Cerebral cortex (tissue), 2 donors: ENCODE measurements around the genes SHISA8, WBP2NL and TCF20.

DNA sequence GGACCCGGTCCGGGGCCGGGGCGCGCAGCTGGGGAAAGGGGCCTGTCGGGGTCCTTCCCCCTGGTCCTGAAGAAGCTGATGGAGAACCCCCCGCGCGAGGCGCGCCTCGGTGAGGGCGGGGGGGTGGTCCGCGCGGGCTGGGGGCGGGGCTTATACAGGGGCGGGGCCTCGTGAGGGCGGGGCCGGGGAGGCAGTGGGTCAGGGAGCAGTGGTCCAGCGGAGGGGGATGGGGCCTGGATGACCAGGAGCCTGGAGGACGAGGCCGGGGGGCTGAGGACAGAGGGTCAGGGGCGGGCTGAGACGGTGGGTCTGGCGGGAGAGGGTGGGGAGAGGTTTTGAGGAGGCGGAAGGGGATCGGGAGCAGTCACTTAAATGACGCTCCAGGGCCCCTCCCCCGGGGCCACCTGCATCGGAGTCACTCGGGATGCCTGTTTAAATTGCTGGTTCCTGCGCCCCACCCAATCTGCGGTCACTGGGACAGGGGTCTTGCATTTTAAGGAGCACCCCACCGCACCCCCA, 410 bp downstream of the TEF start:
- PRO-cap, 2 experiments, result peak in 1 of 2 experiments; most common plus-strand start position 208 of the sequence (in 1); most common minus-strand start position 80 of the sequence (in 1)

GRCh38 chr22:41394279-41394843, 12.6 kb downstream of the TEF start:
- PRO-cap, 2 experiments, result peak in 1 of 2 experiments; most common plus-strand start chr22:41394667 (in 1); most common minus-strand start chr22:41394595 (in 1)

DNA sequence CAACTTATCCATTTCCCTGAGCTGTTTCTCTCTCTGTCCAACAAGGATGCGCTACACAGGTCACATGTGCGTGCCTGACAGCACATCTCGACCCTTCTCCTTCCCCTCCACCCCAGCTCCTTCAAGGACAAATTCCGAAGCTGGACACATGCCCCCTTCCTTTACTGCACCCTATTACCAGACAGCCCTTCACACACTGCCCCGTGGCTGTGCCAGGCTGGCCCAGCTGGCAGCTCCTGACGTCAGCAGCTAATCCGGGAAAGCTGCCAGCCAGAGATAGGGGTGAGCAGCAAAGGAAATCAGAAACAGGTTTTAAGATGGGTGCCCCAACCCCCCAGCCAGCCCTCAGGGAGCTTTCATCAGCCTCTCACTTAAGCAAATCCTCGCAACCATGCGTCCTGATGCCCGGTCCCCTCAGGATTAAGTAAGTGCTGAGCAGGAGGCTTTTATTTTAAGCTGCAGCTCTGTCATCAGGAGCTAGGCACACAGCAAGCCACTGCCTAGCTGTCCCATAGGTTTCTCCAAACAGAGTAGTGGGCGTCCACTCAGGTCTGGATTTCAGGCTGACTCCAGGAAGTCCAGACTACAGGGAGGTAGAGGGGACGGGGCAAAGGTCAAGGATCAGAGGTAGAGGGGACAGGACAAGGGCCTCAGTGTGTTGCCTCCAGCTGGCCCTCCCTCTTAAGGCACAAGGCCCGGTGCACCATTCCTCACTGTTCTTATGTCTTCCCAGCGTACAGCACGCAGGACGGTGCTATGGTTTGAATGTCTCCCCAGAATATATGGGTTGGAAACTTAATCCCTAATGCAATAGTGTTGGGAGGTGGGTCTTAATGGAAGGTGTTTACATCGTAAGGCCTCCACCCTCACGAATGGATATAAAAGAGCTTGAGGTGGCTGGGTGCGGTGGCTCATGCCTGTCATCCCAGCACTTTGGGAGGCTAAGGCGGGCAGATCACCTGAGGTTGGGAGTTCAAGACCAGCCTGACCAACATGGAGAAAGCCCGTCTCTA, 20.5 kb downstream of the TEF start:
- PRO-cap, 2 experiments, result peak in 1 of 2 experiments; most common plus-strand start position 268 of the sequence (in 1); most common minus-strand start position 193 of the sequence (in 1)

GRCh38 chr22:41431336-41431911, 15.2 kb downstream of the TOB2 start:
- PRO-cap, 2 experiments, result no peak in any of the 2 experiments

DNA sequence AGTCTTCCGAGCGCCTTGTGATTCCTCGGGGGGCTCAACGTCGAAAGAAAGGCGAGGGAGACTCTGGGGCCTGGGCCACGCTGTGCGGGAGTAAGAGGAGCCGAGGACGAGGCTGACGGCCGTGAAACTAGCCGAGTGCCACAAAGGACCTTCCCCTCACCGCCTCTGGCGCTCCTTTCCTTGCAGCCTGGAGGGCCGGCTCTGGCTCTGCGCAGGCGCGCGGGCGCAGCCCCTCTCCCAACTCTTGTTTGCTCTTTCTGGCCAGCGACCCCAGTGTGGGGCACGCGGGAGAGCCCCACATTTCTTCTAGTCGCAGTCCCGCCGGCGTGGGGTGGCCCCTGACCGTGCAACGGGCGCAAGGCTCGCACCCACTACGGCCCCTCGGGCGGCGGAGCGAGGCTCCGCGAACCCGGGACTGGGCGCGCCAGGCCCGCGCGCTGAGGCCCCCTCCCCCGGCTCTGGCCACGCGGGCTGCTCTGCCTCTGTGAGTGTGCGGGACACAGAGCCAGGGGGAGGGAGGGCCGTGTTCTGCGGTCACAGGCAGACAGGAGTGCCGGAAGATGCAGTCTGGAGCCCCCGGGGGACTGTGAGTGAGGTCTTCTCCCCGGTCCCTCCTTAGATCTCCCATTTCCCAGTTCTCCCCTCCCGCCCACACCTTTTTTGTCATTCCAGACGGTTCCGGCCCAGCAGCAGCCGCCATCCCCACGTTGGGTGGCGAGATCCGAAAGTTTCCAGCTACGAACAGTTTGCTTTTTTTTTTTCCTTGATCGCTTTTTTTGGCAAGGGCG, 1.0 kb upstream of the TOB2 start:
- PRO-cap, 2 experiments, result peak in 1 of 2 experiments; most common plus-strand start position 273 of the sequence (in 1); most common minus-strand start position 167 of the sequence (in 1)

- PRO-cap, 2 experiments, result no peak in any of the 2 experiments
Observed at GRCh38 chr22:41471383-41471694, 2.4 kb downstream of the ACO2 start.

- PRO-cap, 2 experiments, result no peak in any of the 2 experiments
Observed at GRCh38 chr22:41523092-41523459, 21.2 kb downstream of the POLR3H start.

- PRO-cap, 2 experiments, result no peak in any of the 2 experiments
Observed at GRCh38 chr22:41661132-41661359, 27.6 kb downstream of the SNU13 start.

GRCh38 chr22:41664536-41665582, 23.8 kb downstream of the SNU13 start:
- PRO-cap, 2 experiments, result no peak in any of the 2 experiments

- PRO-cap, 2 experiments, result peak in 1 of 2 experiments; most common minus-strand start chr22:41915033 (in 1)
Observed at GRCh38 chr22:41914151-41915380, at the start of gene SHISA8. Gene SHISA8 (minus strand): TSS chr22:41915074.

DNA sequence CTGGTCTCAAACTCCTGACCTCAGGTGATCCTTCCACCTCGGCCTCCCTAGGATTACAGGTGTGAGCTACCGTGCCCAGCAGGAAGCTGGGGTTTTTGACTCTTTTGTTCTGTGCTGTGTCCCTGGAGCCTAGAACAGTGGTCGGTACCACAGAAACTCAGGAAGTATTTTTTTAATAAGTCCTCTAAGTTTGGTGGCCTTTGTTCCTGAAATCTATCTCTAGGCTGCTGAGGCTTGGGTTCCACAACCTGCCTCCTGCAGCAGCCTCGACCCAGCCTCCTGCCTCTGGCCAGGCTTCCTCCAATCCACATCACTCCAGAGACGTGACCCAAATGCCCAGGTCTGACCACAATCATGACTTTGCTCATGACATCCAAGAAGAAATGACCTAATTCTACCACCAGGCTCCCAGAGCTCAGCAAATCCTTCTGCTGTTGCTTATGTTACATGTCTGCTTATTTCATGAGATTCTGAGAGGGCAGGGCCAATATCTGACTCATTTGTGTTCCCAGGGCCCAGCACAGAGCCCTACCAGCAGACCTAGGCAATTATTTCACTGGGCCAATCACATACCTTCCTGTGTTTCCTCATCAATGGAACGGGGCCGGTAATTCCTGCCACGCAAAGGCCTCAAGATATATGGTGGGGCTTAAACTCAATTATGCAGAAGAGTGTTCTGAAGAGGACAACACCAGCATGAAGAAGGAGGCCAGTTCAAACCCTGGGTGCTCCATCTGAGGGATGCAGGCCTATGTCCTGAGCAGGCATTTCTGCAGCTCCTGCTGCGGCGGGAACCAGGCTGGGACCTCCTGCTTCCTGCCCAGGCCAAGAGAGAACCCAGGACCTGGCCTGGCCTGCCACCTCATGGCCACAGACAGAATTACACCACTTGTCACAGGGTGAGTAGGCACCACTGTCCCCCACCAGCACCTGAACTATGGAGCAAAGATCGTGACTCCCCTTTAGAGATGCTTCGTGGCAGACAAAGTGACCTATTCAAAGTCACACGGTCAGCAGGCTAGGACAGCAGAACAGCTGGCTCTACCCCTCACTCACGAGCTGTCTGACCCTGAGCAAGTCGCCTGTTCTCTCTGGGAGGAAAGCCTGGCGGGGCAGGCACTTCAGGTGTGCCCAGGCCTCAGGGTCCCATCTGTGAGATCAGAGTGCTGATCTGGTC, 6.0 kb downstream of the CENPM start:
- PRO-cap, 2 experiments, result no peak in any of the 2 experiments

GRCh38 chr22:41977126-41977793, 8.0 kb downstream of the SEPTIN3 start:
- PRO-cap, 2 experiments, result no peak in any of the 2 experiments

- PRO-cap, 2 experiments, result no peak in any of the 2 experiments
Observed at GRCh38 chr22:41983314-41983967, 14.2 kb downstream of the SEPTIN3 start.

GRCh38 chr22:41998347-41999448, at the start of gene WBP2NL:
Gene WBP2NL (plus strand): TSS chr22:41998788.
- PRO-cap, 2 experiments, result peak in 1 of 2 experiments; most common plus-strand start chr22:41998545 (in 1); most common minus-strand start chr22:41998674 (in 1)

GRCh38 chr22:42022476-42022902, 23.9 kb downstream of the WBP2NL start:
- PRO-cap, 2 experiments, result no peak in any of the 2 experiments

- PRO-cap, 2 experiments, result no peak in any of the 2 experiments
Observed at GRCh38 chr22:42078621-42079008, 885 bp upstream of the SMDT1 start.

- PRO-cap, 2 experiments, result peak in 1 of 2 experiments; most common plus-strand start chr22:42090947 (in 1)
Observed at GRCh38 chr22:42090858-42091329, 322 bp upstream of the NDUFA6 start.

DNA sequence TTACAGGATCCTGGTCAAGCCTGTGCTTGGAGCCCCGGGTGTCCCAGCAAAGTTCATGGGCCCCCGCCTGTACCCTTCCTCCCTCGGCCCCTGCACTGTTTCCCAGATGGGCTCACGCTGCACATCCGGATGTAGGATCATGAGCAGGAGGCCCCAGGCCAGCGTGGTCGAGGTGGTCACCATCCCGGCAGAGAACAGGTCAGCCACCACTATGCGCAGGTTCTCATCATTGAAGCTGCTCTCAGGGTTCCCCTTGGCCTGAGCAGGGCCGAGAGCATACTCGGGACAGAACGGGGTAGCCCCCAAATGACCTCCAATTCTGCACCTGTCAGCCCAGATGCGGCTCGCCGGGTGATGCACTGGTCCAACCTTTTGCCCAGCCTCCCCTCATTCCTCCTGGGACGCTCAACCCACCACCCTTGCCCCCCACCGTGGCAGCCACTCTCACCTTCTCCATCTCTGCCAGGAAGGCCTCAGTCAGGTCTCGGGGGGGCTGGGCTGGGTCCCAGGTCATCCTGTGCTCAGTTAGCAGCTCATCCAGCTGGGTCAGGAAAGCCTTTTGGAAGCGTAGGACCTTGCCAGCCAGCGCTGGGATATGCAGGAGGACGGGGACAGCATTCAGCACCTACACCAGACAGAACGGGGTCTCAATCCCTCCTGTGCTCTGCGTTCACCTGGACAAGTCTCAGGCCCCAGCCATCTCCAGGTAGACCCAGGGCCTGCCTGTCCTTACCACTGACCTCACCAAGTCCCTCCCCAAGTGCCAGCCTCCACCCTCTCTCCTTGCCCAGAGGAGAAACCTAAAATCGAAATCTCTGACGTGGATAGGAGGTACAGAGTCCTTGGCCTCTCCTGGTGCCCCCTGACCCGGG, 2.6 kb downstream of the CYP2D6 start:
- PRO-cap, 2 experiments, result no peak in any of the 2 experiments

DNA sequence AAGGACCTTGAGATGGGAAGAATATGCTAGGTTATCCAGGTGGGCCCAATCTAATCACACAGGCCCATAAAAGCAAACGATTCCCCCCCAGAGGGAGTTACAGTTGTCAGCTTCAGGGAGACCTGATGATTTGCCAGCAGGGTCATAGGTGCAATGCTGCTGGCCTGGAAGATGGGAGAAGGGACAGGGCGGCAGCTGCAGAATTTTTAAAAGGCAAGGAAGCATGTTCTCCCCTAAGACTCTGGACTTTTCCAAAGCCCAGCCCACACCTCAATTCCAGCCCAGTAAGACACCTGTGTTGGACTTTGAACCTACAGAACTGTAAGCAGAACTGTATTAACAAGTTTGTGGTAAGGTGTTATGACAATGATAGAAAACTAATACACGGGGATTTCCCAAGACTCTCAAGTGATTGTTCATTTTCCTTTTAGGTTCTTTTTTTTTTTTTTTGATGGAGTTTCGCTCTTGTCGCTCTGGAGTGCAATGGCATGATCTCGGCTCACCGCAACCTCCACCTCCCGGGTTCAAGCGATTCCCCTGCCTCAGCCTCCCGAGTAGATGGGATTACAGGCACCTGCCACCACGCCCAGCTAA, 52.8 kb upstream of the CYP2D6 start:
- PRO-cap, 2 experiments, result no peak in any of the 2 experiments

- PRO-cap, 2 experiments, result peak in 1 of 2 experiments; most common plus-strand start chr22:42270798 (in 1); most common minus-strand start chr22:42270634 (in 1)
Observed at GRCh38 chr22:42270106-42271062, at the start of gene TCF20. Gene TCF20 (minus strand): TSS chr22:42270653.